Thoracic aorta endothelial cell (primary cell): ENCODE results near the gene RGS2.

GRCh38 chr1:187006485-187006988 is 177.8 kb downstream of the PLA2G4A start:
- CAGE, long polyA plus RNA, result no peak

DNA sequence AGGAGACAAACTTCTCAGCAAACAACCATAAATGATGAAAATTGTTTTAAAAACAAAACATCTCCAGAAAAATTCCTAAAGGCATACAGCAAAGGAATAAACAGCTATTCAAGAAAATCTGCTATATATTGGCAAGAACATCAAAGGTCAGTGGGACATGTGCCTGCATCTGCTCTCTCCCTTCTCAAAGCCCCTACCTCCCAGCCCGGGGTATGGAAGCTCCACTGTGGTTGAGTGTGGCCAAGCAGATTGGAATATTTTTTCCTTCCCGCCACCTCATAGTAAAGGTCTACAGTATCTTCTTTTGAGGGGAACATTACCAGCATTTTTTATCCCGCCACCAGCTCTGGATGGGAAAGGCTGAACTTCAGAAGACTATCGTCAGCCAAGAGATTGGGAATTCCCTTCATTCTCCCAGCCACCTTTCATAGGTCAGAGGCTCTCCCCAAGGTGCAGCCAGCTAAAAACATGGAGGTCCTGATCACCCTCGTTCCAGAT is 1443.4 kb downstream of the PLA2G4A start:
- CAGE, long polyA plus RNA, result no peak

GRCh38 chr1:192516222-192517513 is 58.9 kb upstream of the RGS1 start:
- CAGE, long polyA plus RNA, result no peak

DNA sequence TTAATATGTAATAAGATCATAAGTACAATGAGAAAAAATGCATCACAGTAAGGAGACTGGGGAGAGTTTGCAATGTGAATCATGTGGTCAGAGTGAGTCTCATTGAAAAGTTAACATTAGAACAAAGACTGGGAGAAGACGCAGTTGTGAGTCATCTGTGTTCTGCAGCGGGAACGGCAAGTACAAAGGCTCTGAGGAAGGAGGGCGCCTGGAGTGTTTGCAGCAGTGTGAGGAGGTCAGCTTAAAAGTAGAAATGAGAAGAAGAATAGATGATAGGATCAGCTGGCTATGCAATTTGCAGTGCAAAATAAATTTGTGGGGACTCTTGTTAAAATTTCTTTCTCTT is 44.5 kb upstream of the RGS1 start:
- CAGE, long polyA plus RNA, result no peak

DNA sequence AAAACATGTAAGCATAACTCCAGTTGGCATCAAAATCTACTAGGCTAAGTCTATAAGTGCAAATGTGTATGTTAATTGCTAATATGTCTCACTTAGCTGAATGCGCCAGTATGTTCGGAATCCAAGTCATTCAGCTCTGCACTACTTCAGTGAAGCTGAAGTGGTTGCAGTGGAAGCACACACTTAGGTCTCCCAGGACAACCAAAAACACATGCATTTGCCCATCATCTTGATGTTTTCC is 41.1 kb upstream of the RGS2 start:
- CAGE, long polyA plus RNA, result no peak

GRCh38 chr1:192808965-192809122 is at the start of gene RGS2:
TSS of gene RGS2 (plus strand) at chr1:192809039.
- CAGE, long polyA plus RNA, result no peak

DNA sequence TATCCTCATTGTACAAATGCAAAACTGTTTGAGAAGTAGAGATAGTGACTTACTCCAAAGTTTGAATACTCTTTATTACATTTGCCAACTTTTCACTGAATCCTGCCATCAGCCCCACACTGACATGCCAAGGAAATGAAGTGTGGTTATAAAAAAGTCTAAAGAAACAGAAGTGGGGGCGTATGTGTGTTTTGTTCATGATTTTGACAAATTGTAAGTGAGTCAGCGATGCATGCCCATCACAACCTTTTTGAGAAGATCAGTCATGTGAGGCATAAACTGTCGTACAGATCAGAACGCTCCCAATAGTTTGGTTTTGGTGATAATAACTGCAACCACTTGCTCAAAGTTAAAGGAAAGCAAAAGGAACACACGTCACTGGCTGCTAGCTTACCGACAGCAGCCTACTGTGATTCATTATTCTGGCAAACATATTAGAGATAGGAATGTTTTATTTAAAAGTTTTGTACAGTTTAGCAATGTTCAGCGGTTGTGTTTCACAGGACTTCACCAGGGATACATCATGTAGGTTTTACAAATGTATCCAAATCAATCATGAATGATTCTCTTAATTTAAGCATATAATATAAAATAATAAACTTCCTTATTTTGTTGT is 95.7 kb downstream of the RGS2 start:
- CAGE, long polyA plus RNA, result no peak

DNA sequence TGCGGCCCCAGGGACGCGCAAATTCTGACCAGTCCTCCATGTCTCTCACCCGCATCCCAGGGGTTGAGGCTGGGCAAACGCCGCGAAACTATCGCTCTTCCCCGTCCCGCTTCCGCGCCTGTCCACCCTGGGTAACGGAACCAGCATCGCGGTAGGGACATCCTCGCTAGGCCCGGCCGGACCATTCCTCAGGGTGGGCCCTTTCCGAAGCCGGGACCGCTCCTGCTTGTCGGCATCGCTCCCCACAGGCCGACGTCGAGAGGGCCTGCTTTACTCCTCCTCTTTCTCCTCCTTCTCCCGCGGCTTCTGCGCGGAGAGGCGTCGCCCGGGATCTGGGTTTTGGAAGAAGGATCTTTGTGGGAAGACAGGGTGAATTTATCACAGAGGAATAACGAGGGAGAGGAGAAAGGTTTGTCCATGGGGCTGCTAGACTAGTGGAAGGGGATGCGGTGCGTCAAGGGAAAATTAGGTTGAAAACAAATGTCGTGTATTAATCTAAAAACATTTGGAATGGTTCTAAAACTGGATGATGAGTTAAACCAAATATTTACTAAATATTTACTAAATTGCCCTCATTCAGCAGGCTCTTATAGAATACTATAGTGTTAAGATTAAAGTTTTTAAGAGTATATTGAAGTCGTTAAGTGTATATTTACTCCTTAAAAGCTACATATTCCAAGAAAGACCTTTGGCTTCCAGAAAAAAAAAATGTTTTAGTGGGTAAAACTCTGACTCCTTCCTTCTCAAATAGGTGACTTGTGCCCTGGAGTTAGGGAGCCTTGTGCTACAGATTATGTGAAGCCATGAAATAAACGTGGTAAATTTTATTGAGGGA is 619 bp downstream of the RO60 start:
- CAGE, long polyA plus RNA, result no peak

DNA sequence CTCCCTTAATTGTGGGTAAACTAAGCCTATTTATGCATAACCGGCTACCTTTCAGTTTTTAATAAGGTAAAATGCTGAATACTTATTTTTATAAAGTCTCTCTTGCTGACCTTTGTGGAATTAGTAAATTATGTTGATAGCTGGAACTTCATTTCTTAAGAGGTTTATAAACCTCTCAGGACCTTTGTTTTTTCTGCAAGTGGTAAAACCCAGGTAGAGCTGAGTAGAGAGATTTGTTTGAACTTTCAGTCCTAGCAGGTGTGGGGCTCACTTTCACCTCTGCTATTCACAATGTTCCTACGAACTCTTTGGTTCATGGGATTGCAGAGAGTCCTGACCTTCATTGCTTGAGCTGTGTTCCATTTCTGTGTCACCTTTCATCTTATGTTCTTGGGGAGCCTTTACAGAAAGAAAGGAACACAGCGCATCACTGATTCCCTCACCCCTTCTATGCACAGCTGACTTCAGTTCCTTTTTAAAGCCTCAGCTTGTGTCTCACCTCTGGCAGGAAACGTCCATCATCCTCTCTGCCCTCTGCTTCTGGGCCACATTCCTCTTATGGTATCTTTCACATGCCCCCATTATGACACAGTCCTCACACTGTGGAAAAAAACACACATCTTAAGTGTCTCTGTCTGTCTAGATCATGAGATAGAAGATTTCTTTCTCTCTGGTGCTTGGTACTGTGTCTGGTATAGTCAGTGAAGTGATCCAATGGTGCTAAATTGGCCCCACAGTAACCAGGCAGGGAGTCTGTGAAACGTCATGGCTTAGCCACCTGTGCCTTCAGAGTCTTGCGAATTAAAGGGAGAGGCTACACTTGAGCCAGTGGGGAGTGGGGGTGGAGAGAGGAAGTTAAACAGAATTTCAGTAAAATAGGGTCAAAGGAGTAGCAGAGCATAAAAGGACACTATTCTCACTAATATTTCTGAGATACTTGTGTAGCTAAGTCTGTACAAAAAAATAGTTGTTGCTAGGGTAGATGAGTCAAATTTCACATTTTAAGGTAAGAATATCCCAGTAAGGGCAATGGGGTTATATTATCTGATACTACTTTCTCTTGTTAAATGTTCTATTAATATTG is 262.6 kb upstream of the B3GALT2 start:
- CAGE, long polyA plus RNA, result no peak

DNA sequence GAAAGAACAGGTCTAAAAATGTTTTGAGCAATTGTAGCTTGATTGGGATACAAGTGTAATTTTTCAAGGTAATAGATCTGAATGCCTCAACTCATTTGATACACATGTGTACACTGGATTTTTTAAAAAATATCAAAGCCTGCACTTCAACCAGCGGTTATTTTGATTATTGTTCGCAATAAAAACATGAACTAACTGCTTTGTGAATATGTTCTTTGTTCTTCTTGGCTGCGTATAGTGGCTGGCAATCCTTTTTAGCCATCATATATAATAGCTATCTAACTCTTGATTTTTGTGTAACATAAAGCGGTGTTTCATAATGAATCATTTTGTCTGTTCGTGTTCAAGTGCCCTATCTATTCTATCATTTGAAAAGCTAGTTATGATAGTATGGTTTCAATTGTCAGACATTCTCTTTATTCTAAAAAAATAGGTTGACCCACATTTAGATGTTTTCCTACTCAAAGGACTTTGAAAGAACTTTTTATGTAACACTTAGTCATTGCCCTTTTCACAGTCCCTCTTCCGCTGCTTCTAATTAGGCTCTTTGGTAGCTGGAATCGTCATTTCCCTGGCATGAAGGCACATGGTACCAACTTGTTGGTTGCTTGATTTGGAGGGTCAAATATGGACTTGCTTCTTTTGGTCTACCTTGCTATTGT is 272.1 kb upstream of the B3GALT2 start:
- CAGE, long polyA plus RNA, result no peak

DNA sequence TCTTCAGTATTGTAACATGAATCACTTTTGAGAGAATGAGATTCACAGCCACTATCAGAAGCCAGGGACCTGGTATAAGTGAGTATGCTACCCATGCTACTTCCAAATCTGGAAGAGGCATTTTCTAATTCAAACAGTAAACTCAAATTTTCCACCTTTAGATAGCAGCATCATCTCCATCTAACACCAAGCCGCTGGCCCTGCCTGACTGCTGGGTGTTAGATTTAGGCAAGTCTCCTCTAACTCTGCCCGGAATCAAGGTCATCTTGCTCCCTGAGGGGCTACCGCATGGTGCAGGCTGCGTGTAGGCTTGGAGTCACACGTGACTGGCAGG is 882.9 kb upstream of the B3GALT2 start:
- CAGE, long polyA plus RNA, result no peak

DNA sequence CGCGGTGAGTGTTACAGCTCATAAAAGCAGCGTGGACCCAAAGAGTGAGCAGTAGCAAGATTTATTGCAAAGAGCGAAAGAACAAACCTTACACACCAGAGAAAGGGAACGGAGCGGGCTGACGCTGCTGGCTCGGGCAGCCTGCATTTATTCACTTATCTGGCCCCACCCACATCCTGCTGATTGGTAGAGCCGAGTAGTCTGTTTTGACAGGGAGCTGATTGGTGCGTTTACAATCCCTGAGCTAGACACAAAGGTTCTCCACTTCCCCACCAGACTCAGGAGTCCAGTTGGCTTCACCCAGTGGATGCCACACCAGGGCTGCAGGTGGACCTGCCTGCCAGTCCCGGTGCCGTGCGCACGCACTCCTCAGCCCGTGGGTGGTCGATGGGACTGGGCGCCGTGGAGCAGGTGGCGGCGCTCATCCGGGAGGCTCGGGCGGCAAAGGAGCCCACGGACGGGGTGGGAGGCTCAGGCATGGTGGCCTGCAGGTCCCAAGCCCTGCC is 1171.5 kb upstream of the B3GALT2 start:
- CAGE, long polyA plus RNA, result no peak

- CAGE, long polyA plus RNA, result no peak
These were observed 23.5 kb downstream of the KCNT2 start for GRCh38 chr1:196584518-196585283.

DNA sequence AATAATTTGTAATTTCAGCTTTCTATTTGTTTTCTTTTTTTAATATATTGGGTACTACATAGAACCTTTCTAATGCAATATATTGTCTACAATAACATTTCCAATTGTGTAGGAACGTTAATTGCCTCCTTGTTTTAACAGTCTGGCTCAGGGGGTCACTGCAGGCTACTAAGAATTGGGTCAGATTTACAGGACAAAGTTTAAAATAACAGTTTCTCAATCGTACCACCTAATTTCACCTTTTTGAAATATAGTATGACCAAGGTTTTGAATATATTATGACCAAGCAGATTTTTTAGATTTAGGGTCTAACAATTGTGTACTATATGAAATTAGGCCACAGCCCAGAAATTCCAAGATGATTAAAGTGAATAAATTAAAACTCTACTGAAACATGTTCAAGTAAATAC is 2.5 kb downstream of the CFH start:
- CAGE, long polyA plus RNA, result no peak

GRCh38 chr1:196717280-196718447 is 57.0 kb upstream of the CFHR3 start:
- CAGE, long polyA plus RNA, result no peak

DNA sequence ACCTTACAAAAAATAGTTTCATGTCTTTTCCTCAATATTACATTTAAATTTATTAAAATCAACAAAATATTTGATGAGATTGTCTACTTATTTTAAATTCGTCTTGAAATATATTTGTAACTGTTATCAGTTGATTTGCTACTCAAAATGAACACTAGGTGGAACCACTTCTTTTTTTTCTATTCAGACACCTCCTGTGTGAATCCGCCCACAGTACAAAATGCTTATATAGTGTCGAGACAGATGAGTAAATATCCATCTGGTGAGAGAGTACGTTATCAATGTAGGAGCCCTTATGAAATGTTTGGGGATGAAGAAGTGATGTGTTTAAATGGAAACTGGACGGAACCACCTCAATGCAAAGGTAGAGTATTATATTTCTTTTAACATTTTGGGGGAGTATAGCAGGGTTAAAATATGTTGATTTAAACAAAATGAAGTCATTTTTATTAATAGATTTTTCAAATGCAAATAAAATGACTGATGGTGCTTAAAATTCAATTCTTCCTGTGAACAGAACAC is 31.3 kb upstream of the CFHR3 start:
- CAGE, long polyA plus RNA, result no peak

DNA sequence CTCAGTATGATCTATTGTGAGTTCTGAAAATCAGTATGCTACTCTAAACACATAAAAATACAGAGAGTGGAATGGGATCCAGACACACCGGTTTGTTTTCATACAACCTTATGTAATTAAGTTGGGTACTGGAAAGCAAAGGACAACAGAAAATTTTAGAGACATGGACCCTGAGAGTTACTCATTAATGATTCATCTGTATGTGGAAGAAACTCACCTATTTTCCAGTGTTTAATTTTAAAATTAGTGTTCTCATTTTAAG is 906 bp upstream of the CFHR3 start:
- CAGE, long polyA plus RNA, result no peak

DNA sequence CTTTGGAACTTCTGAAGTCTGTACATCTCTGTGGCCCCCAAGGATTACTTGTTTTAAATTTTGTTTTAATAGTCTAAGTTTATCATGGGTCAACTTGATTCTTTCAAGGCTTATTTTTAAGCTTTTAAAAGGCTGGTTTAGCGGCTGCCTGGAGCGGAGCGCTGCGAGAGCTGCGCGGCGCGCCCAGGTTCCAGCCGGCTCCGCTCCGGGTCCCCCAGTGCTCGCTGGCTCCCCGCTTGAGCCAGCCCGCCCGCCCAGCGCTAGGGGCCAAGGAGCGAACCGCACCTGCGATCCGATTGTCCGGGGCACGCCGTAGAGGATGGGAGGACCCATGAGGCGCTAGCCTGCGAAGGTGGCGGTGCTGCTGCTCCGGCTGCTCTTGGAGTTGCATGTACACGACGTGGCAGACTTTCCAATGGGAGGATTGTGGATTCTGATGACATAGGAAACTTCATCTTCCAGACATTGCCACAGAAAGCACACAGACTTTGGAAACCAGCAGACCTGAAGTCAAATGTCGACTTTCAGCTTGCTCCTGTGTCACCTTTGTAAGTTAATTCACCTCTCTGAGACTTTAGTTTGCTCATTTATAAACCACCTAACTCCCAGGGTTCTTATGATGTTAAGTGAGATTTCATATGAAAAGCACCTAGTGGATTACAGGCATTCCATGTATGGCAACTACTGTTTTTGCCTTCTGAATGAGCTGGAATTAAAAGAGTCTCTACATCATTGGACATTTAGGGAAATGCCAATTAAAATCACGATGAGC is 9.8 kb upstream of the CFHR4 start:
- CAGE, long polyA plus RNA, result no peak

DNA sequence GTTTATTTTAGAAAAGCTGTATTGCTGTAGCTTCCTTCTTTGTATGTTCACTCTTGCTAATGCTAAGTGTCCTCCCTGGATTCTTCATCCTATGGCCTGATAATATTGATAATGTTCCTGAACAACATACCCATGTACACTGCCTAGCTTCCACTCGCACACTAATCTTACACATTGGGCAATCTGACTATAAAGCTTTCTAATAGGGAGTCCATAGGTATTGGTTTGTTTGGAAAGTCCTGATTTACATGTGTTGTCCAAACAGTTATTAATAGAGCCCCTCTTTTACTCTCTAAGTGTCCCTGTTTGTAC is 788 bp downstream of the F13B start:
- CAGE, long polyA plus RNA, result no peak

DNA sequence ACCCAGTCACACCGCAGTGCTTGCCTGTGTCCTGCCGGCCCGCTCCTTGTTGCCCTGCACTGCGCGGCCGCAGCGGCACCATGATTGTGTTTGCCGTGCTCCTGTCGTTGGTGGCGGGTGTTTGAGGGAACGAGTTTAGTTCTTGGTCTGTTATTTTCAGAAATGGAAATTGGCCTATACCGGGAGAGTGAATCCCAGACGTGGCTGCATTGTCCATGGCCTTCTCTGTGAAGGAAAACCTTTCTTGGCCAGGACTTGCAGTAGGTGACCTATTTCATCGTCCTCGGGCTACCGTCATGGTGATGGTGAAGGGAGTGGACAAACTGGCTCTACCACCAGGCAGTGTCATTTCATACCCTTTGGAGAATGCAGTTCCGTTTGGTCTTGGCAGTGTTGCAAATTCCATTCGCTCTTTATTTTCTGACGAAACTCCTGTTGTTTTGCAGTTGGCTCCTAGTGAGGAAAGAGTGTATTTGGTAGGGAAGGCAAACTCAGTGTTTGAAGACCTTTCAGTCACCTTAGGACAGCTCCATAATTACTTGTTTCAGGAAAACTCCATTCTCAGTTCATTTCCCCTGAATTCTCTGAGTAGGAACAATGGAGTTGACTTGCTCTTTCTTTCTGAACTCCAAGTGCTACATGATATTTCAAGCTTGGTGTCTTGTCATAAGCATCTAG is 21.2 kb upstream of the ZBTB41 start:
- CAGE, long polyA plus RNA, result no peak